ENCODE data around the genes PABPC1L, PI3, SEMG1 and SPINT4.

DNA sequence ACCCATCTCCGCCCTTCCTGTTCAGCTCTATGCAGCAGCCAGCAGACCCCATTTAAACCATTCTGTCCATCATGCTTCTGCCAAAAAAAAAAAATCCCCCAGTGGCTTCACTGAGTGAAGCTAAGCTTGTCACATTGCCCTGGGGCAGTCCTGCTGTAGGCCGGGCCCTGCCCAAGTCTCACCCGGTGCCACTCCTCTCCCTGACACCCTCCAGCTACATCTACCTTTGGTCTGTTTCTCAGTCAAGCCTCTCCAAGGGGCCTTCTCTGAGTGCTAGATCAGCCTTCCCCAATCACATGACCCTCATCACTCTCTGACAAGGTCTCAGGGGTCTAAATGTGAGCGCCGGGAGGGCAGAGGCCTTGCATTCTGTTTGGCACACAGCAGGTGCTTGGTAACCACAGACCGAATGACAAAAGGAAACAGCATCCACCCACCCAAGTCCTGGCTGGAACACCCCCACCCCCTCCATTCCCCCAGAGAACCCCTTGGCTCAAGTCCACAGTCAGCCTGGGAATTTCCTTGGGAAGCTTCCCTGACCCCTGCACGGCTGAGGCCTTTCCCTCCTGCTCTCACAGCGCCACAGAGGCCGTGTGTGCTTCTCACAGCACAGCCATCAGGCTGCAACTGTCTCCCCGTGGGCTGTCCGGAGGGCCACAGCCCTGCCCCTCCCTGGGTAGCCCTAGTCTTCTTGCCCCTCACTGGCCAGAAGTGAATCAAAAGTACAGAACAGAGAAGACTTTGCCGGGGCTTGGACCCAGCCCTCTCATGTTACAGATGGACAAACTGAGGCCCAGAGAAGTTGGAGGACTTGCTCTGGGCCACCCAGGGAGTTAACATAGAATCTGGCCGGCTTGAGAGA, 32.9 kb downstream of the PKIG start:
- PRO-cap, result no peak
- RRBS, 2 experiments, result 87 to 89% methylated on average over 2 of the region's 13 CpGs

DNA sequence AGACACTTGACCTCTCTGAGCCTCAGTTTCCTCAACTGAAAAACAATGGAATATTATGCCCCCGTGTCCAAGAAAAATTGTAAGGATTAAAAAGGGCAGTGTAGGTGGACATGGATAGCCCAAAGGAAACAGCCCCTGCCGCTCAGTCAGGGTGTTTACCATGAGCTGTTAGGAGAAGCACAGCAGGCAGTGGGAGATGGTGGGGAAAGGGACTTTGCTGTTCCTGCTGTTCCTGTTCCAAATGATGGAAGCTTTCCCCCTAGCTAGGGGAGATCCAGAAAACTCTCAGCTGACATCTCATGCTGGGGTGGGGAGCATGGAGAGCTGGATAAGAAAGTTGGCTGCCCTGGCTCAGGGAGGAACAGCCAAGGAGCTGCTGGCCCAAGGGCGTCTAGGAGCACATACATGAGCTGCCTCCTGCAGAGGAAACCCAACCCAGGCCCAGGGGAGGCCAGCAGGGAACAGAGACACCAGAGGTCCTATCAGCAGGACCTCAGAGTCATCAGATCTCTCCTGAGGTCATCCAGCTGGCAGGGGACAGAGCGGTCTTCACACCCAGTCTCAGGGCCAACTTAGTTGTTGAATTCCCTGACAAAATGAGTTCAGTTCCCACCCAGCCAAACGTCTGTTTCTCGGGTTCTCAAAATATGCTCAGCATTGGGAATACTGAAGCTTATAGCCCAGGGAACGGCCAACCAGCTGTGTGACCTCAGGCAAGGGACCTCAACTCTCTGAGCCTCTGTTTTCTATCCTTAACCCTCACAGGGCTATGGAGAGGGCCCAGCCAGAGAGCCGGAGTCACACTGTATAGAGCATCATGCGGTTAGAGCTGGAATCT, 14.0 kb downstream of the ADA start:
- PRO-cap, result no peak
- RRBS, 2 experiments, result no CpG with 5 or more reads among the region's 9 CpGs

DNA sequence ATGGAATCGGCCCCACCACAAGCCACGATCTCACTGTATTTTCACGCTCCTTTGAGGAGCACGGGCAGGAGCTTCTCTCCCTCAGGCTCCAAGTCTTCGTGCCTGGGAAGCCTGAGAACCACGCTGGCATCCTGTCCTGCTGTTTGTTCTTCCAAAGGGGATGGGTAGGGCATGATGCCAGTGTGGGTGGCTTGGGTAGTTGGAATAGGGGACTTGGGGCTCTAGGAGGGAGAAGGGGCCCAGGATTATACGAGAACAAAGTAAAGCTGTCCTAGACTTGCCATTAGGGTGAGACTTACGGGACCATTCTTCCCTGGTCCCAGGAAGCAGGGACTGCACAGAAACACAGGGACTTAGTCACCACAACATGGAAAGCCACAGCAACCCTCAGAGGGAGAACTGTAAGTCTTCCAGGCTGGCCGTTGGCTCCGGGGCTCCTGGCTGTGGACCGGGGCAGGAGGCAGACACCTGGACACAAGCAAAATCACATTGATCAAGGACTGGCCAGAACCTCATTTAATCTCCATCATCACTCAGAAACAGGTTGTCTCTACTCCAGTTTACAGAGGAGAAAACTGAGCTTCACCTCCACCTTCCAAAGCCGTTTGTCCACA, 1.3 kb downstream of the CCN5 start:
- PRO-cap, result no peak
- RRBS, 2 experiments, result no CpG with 5 or more reads among the region's 12 CpGs

DNA sequence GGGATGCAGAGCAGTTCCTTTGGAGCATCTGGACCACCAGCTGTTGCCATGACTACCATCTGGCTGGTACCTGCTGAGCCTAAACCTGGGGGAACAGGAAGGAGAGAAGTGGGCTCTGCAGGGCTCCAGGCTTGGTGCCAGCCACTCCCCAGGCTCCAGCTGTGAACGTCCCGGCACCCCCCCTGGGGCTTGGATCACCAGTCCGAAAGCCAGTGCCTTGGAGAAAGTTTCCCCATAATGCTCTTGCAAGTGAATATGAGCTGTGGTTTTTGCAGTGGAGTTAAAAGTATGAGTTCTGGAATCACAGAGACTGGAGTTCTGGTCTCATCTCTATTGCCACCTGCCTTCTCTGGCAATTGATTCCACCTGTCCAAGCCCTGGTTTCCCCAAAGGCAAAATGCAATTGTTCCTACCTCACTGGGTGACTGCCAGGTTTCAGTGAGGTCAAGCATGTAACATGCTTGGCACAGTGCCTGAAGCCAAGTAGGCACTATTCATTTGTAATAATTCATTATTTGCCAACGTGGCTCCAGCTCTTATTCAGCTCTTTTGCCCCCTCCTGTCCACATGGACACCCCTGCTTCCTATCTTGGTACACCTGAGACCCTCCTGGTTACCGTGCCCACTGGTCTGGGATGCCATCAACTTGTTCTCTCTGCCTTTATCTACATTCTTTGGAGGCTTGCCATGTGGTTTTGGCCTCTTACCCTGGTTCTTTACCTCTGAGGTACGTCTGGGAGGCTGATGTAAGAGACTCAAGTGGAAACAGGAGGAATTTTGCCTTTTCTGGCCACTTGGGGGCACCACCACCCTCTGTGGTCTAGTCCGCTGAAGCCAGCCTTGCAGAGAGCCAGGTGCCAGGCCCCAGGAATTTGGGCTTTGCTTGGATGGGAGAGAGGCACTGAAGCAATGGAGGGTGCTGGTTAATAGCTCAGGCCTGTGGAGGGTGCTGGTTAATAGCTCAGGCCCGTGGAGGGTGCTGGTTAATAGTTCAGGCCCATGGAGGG, 1.5 kb downstream of the KCNK15 start:
- PRO-cap, result no peak
- RRBS, 2 experiments, result no CpG with 5 or more reads among the region's 8 CpGs

- PRO-cap, result no peak
- RRBS, 2 experiments, result 100% methylated on average over 2 of the region's 26 CpGs; no CpG with 5 or more reads in 1 of the 2 experiments
Observed at GRCh38 chr20:44809245-44809870, 988 bp downstream of the RIMS4 start.

DNA sequence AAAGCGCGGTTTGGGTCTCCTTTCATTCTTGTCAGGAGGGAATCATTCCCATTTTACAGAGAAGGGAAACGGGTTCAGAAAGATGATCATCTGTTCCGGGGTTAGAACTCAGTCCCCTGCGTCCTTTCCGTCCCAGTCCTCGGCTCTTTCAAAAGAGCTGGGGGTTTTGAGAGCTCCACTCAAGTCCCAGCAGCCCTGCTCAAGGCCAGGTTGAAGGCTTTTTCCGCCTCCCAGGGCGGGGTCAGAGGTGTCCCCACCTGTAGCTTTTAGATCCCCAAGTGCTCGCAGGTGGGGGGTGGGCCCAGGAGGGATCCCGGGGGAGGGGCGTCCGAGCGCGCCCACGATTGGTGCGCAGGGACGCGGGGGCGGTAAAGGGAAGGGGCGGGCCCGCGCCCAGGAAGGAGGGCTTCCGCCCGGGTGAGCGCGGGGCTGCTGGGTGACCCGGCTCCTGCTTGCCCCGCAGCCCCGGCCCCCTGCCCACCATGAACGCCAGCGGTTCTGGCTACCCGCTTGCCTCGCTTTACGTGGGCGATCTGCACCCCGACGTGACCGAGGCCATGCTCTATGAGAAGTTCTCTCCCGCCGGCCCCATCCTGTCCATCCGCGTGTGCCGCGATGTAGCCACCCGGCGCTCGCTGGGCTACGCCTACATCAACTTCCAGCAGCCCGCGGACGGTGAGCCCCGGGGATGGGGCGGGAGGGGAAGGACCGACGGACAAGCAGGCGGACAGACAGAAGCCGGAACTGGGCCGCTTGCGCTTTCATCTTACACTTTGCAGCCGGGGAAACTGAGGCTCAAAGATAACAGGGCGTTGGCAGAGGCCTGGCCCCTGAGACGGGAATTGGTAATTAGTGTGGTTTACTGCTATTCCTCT, at the start of gene PABPC1L:
TSS of gene PABPC1L (plus strand) at position 399 of the 875 bp plus-strand sequence.
- PRO-cap, result bidirectional peak, plus-strand start at position 399 of the sequence, minus-strand start at position 280 of the sequence; bidirectional peak, plus-strand start at position 678 of the sequence, minus-strand start at position 637 of the sequence
- RRBS, 2 experiments, result 2% methylated on average over 19 to 25 of the region's 63 CpGs

DNA sequence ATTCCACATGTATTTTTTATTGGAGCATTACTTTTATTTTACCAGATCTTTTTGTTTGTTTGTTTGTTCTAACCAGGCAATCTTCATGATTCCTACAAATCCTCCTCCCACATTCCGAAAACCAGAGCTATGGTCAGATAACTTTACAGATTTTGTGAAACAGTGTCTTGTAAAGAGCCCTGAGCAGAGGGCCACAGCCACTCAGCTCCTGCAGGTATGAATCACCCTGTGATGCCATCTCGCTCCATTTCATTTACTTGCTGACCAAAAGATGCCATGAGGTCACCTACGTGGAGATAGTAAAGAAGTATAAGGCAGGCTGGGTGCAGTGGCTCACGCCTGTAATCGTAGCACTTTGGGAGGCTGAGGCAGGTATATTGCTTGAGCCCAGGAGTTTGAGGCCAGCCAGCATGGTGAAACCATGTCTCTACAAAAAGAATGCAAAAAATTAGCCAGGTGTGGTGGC, 30.8 kb downstream of the STK4 start:
- PRO-cap, result no peak
- RRBS, 2 experiments, result no CpG with 5 or more reads among the region's 5 CpGs

- PRO-cap, result no peak
- RRBS, 2 experiments, result no CpG with 5 or more reads among the region's 6 CpGs
Observed at GRCh38 chr20:45174381-45175148, at the start of gene PI3. Gene PI3 (plus strand): TSS chr20:45174902.

DNA sequence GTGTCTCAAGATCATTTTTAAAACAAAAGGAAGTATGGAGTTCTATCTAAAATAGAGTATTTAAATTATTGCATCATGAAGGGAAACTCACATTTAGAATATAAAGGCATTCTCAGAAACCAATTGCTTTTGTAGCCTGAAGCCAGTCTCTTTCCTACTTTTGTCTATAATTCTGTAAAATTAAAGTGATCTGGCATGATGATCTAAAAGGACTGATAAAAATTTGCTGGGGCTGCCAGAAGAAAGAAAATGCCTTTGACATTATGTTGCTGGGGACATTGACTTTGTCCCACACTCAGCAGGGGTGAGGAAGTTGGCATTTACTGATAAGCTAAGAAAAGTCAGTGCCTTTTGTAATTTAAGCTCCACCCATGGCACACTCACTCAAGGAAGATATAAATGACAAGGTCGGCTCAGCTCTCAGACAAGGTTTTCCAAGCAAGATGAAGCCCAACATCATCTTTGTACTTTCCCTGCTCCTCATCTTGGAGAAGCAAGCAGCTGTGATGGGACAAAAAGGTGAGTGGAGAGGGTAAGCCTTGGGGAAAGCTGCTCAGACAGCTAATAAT, at the start of gene SEMG1:
TSS of gene SEMG1 (plus strand) at position 423 of the 569 bp plus-strand sequence.
- PRO-cap, result no peak
- RRBS, 2 experiments, result no CpG with 5 or more reads among the region's 1 CpG

DNA sequence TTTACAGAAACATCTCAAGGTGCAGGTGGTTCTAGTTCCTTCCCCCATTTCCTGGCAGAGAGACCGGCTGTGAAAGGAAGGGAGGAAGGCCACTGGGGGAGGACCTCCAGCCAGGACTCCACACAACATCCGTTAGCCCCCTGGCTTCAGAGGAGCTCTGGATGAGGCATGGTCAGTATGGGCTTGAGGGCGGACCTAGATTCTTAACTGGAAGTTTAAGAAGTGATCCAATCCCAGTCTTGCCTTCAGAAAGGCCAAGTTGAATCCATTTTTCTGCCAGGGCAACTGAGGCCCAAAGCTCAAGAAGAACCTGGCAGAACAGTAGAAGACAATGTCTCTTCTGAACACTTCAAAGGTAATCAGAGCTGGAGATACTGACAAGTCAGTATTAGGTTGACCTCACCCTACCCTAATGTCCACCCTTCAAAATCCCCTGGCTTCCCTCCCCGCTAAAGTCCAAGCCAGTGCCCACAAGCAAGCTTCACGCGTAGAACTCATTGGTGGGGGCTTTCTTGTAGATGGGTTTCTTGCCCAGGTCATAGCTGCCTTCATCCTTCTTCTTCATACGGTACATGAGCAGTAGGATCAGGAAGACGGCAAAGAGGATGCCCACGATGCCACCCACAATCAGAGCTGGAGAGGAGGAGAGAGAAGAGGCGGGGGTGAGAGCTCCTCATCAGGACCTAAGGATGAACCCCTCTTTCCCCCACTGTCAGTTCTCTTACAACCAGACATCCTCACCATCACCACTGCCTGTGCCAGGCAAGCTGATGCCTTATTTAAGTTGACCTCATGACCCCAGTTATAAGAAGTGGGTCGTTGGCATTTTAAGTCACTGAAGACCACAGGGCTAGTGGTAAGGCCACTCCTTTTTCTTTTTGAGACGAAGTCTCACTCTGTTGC, 18.9 kb upstream of the MATN4 start:
- PRO-cap, result no peak
- RRBS, 2 experiments, result no CpG with 5 or more reads among the region's 12 CpGs

DNA sequence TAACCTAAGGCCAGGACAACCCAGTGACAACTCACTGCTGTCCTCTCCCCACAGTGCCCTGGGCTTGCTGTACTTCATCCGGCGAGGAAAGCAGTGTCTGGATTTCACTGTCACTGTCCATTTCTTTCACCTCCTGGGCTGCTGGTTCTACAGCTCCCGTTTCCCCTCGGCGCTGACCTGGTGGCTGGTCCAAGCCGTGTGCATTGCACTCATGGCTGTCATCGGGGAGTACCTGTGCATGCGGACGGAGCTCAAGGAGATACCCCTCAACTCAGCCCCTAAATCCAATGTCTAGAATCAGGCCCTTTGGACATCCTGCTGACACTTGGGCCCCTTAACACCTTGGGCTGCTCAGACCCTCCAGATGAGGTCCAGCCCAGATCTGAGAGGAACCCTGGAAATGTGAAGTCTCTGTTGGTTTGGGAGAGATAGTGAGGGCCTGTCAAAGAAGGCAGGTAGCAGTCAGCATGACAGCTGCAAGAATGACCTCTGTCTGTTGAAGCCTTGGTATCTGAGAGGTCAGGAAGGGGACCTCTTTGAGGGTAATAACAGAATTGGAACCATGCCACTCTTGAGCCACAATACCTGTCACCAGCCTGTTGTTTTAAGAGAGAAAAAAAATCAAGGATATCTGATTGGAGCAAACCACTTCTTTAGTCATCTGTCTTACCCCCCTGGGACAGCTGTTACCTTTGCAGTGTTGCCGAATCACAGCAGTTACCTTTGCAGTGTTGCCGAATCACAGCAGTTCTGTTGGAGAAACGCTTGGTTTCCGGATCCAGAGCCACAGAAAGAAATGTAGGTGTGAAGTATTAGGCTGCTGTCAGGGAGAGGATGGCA, 4.1 kb downstream of the SYS1 start:
- PRO-cap, result no peak
- RRBS, 2 experiments, result no CpG with 5 or more reads among the region's 13 CpGs

- PRO-cap, result no peak
- RRBS, 2 experiments, result 85 to 89% methylated on average over 3 of the region's 28 CpGs
Observed at GRCh38 chr20:45372493-45373106, 5.5 kb downstream of the TP53TG5 start.

- PRO-cap, result no peak
- RRBS, 2 experiments, result no CpG with 5 or more reads among the region's 2 CpGs
Observed at GRCh38 chr20:45722154-45722588, at the start of gene SPINT4. Gene SPINT4 (plus strand): TSS chr20:45722347.

DNA sequence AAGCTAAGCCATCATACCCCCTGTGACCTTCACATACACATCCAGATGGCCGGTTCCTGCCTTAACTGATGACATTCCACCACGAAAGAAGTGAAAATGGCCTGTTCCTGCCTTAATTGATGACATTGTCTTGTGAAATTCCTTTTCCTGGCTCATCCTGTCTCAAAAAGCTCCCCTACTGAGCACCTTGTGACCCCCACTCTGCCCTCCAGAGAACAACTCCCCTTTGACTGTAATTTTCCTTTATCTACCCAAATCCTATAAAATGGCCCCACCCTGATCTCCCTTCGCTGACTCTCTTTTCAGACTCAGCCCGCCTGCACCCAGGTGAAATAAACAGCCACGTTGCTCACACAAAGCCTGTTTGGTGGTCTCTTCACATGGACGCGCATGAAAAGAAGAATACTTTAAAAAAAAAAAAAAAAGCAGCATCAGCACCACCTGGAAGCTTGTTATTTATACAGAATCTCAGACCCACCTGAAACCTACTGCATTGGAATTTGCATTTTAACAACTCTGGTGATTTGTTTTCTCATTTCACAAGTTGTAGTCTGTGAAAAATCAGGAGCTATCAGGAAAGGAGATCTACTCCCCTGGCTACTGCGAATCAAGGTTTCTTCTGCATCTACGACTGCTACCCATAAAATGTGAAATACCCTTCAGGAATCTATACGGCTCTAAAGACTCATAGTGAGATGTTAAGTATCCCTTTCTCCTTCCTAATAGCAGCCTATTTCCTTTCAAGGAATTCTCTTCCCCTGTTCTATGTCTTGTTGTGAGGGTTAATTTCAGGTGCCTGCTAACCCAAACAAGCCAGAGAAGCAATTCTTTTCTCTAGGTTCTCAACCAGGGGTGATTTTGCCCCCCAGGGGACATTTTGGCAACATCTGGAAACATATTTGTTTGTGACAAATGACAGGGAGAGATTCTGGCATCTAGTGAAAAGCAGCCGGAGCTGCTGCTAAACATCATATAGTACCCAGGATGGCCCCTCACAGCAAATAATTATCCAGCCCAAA, 26.5 kb downstream of the WFDC3 start:
- PRO-cap, result no peak
- RRBS, 2 experiments, result no CpG with 5 or more reads among the region's 11 CpGs

- PRO-cap, result no peak
Observed at GRCh38 chr20:45789925-45790205, 1.8 kb downstream of the WFDC3 start.

GRCh38 chr20:45842020-45842779, 8.6 kb downstream of the SNX21 start:
- PRO-cap, result no peak
- RRBS, 2 experiments, result no CpG with 5 or more reads among the region's 8 CpGs

DNA sequence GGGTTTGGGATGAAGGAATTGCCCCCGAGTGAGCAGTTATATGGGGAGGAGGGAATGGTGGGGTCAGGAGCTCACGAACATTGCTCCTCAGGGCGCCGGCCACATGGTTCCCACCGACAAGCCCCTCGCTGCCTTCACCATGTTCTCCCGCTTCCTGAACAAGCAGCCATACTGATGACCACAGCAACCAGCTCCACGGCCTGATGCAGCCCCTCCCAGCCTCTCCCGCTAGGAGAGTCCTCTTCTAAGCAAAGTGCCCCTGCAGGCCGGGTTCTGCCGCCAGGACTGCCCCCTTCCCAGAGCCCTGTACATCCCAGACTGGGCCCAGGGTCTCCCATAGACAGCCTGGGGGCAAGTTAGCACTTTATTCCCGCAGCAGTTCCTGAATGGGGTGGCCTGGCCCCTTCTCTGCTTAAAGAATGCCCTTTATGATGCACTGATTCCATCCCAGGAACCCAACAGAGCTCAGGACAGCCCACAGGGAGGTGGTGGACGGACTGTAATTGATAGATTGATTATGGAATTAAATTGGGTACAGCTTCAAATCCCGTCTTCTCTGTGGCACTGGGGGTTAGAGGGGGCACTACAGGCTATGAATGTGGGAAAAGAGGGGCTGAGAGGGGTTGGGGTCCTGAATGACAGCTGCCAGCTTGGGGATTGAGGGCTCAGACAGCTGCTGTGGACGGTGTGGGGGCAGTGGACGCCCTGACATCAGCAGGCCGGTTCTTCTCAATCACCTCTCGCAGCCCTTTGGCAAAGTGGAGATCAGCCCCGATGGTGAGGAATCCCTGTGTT, 7.3 kb downstream of the CTSA start:
- PRO-cap, result no peak
- RRBS, 2 experiments, result no CpG with 5 or more reads among the region's 19 CpGs

GRCh38 chr20:45909197-45910283, 2.4 kb downstream of the PLTP start:
- PRO-cap, result no peak
- RRBS, 2 experiments, result no CpG with 5 or more reads among the region's 22 CpGs

DNA sequence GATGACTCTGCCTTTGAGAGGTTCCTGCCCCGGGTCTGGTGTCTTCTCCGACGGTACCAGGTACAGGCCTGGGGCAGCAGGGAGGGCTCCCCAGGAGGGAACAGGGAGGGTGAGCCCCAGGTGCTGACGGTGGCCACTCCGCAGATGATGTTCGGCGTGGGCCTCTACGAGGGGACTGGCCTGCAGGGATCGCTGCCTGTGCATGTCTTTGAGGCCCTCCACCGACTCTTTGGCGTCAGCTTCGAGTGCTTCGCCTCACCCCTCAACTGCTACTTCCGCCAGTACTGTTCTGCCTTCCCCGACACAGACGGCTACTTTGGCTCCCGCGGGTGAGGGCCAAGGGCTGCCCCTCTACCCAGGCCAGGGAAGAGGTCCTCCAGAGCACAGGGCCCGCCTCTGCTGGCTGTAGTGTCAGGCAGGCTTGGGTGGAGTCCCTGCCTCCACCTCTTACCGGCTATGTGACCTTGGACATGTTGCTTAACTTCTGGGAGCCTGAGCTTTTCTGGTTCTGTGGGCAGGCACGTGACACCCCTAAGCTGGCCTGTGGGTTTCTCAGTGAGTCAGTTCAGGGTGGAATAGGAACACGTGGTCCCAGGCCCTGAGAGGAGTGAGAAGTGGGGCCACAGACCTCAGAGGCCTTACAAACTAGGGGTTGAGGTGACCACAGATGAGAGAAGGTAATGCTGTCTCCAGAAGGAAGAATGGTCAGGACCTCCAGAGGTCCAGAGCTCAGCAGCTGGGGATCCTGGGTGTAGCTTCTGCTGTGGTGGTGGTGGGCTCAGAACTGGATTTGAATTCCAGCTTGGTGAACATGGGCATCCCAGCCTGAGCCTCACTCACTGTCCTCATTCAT, 11.8 kb downstream of the PCIF1 start:
- PRO-cap, result no peak
- RRBS, 2 experiments, result no CpG with 5 or more reads among the region's 22 CpGs

DNA sequence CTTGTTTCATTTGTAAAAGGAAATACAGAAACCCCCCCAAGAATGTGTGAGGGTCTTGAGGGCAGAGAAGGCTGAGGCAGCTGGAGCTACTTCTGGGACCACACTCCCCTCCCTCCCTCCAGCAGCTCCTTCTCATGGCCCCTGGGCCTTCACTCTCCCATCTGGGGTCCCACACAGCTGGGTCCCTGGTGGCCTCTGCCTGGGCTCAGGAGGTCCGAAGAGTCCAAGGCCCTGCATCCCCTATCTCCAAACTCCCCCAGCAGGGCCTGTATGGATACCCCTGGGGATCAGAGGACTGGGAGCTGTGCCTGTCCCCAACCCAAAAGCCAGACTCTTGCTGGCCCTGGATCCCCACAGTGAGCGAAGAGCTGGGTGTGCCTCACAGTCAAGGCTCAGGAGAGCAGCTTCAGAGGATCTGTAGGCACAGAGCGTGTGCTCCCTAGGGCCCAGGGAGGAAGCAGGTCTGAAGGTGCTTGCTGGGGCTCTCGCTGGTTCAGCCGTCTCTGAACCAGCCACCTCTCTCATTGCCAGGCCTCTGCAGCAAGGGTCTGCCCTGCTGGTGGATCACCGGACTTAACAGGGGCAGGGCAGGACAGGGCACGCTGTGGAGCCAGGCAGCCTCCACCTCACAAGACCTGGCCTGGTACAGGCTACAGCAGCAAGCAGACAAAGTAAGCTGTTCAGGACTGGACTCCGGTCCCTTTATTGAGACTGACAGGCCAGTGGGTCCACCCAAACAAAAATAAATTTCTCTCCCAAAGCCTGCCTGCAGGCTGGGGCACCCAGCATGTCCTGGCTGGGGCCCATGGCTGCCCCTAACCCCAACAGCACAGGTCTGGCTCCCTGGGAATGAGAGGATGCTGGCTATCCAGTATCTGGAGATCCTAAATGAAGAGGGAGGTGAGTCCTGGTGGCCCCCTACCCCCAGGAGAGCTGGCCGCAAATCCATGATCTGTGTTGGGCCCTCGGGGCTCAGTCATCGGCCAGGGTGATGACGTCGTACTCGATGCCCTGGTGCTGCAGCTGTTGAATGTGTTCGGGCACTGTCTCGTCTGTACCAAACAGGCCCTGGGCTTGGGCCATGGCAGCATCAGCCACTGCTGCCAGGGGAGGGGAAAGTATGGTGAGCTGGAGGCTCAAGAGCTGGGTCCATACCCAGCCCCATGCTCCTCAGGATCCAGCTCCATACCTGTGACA, 13.9 kb downstream of the PCIF1 start:
- PRO-cap, result unidirectional peak, plus-strand start at position 948 of the sequence
- RRBS, 2 experiments, result no CpG with 5 or more reads among the region's 16 CpGs

Data from HEK293 (cell line).